Neutrophil (primary cell): ENCODE data around the genes ROBO3 and RPUSD4.

GRCh38 chr11:122885671-122886165 is 3.2 kb downstream of the JHY start:
- PRO-cap: no peak

GRCh38 chr11:123069834-123070884 is 8.2 kb upstream of the HSPA8 start:
- PRO-cap: no peak

- PRO-cap: no peak
These were observed 71.8 kb upstream of the GRAMD1B start for GRCh38 chr11:123358072-123358944.

GRCh38 chr11:123430757-123431606 is 913 bp downstream of the GRAMD1B start:
- PRO-cap: bidirectional peak, plus-strand start at chr11:123431156, minus-strand start at chr11:123430995

DNA sequence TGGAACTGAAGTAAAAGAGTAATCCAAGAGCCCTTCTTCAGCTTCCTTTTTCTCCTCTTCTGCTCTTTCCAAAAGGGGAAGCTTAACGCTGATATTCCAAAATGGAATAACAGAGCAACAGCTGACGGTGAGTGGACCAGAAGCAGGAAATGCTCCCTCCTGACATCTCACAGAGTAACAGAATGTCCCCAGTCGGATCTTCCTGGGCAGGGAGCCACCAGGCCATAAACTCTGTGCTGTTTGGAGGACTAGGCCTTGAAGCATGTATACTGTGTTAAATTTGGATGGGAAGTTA is 920 bp upstream of the SCN3B start:
- PRO-cap: no peak

DNA sequence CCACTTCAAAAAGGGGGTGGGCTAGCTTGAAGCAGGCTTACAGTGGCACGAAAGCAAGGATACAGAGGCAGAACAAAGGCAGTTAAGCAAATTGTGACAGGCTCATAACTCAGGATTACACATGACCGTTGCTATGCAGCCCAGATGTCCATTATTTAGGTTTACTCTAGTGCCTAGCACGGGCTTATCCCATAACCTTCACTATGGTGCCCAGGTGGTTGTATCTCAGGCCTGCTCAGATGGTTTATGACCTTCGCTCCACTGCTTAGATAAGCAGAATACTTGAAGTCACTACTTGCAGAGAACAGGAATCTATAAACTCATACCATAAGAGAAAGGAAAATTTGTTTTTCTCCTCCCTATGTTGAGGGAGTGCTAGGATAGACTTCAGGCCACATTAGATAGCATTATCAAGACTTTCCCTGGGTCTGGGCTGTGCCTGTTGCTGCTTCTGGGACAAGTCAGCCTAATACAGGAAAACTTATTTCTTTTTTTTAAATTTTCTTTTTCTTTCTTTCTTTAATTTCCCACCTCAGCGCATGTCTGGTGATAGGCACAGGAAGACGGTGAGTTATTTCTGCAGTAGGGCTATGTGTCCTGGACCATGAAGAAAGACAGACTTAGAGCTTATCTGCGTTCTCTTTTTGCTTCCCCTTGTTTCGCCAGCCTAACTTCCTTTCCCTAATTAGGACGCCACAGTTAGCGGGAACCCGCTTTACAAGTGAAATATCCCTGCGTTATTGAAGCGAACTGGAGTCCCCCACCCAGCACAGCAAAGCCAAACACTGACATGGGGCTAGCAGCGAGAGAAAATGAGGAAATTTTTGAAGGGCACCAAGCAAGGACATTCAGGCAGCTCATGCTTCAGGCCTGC is 8.8 kb downstream of the OR6M1 start:
- PRO-cap: no peak

GRCh38 chr11:124170809-124171463 is 12.2 kb upstream of the OR10D3 start:
- PRO-cap: no peak

- PRO-cap: no peak
These were observed 3.2 kb downstream of the ESAM start for GRCh38 chr11:124758793-124759303.

- PRO-cap: no peak
These were observed at the start of gene ROBO3 for GRCh38 chr11:124865131-124865549. Gene ROBO3, plus strand, starts transcription at chr11:124865432.

DNA sequence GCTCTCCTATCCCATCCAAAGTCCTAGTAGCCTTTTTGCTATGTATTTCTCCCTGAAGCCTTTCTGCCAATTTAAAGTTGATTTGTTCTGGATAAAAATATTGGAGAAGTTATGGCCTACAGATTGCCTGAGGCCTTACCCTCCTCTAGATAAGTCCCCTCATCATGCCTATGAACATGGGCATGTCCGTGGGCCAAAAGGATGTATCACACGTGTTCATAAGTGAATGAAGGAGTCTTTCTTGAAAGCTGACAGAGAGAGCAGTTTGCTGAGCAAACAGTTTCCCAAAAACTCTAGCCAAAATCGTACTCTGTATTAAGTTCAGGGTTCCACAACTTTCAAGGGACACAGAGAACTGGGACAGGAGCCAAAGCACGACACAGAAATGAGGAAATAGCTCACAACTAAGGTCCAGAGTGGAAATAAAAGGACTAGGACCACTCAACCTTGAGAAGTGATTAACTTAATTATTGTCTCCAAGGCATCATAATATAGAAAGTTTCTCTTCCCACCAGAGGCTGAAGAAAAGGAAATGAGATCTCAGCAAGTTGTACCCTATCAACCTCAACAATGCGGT is 6.6 kb downstream of the HEPACAM start:
- PRO-cap: no peak

DNA sequence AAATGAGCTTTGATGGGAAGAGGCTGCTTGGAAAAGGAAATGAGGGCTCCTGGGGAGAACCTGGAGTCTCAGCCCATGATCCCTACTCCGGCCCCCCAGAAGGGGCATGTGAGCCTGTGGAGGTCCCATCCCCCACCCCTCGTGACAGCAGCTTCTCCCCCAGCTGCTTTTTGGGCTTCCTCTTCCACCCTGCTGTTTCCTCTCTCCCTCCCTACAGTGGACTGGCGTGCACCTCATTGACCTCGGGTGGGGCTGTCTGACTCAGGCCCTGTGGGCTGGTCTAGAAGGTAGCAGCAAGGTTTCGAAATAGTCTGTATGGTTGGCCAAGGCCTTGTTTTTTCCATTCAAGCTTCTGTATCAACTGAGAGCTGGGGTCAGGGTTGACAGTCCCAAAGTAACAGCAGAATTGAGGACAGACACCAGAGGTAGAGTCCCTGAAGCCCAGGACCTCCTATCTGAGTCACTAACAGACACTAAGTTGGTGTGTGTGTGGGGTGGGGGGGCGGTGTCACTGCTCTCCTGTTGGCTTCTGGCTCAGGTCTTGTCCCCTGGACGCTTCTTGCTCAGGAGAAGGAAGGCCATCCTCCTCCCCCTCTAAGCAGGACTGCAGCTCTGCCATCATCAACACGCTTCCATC is 7.7 kb downstream of the SLC37A2 start:
- PRO-cap: no peak

GRCh38 chr11:125072317-125073033 is 9.4 kb downstream of the SLC37A2 start:
- PRO-cap: no peak

- PRO-cap: no peak
These were observed 16.2 kb downstream of the TMEM218 start for GRCh38 chr11:125095210-125095626.

- PRO-cap: no peak
These were observed 2.9 kb downstream of the PKNOX2 start for GRCh38 chr11:125167141-125168131.

- PRO-cap: no peak
These were observed 119.9 kb downstream of the FEZ1 start for GRCh38 chr11:125375860-125376810.

DNA sequence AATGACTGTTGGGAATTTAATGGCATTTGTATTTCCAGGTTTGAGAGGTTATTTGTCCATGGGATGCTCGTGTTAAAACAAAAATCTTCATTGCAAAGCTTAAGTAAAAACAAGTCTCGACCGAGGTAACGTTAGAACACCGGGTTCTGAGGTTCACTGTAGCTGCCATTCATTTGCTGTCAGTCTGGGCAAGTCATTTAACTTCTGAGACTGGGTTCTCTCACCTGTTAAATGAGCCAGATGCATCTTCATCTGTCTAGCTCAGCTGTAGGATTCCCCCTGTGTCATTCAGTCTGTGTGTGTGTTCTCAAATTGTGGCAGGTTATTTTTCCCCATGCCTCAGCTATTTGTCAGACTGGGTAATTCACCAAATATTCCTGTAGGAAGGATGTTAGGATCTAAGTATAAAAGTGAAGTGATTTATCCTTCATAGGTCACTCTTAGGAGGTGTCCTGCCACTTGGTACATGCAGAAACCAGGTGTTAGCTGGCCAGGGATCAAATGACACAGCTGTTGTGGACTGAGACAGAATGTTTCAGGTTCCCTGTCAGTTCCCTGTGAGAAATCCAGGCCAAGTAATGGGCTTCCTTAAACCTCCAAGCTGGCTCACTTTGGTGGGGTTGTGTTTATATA is 905 bp downstream of the EI24 start:
- PRO-cap: no peak

GRCh38 chr11:125570699-125571371 is 1.6 kb downstream of the EI24 start:
- PRO-cap: no peak

- PRO-cap: no peak
These were observed 52.5 kb upstream of the CDON start for GRCh38 chr11:126115138-126115551.

DNA sequence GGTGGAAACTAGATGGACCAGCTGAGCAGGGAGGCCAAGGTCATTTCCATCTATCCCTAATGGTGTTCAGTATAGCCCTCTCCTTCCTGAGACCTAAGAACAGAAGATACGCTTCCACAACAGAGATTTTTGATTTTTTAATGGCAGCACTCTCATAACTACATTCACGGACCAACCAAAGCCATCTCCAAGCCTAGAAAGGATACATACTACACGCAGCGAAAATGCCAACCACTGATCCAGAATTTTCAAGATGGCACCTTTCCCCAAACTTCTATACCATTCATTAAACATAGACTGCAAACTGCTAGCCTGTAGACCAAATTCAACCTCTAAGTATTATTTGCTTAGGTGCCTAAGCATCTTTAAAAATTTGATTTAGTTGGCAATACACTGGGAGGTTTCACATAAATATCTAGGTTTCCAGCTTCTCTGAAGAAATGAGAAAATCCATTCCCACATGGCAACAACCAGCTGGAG is 9.1 kb downstream of the RPUSD4 start:
- PRO-cap: no peak

DNA sequence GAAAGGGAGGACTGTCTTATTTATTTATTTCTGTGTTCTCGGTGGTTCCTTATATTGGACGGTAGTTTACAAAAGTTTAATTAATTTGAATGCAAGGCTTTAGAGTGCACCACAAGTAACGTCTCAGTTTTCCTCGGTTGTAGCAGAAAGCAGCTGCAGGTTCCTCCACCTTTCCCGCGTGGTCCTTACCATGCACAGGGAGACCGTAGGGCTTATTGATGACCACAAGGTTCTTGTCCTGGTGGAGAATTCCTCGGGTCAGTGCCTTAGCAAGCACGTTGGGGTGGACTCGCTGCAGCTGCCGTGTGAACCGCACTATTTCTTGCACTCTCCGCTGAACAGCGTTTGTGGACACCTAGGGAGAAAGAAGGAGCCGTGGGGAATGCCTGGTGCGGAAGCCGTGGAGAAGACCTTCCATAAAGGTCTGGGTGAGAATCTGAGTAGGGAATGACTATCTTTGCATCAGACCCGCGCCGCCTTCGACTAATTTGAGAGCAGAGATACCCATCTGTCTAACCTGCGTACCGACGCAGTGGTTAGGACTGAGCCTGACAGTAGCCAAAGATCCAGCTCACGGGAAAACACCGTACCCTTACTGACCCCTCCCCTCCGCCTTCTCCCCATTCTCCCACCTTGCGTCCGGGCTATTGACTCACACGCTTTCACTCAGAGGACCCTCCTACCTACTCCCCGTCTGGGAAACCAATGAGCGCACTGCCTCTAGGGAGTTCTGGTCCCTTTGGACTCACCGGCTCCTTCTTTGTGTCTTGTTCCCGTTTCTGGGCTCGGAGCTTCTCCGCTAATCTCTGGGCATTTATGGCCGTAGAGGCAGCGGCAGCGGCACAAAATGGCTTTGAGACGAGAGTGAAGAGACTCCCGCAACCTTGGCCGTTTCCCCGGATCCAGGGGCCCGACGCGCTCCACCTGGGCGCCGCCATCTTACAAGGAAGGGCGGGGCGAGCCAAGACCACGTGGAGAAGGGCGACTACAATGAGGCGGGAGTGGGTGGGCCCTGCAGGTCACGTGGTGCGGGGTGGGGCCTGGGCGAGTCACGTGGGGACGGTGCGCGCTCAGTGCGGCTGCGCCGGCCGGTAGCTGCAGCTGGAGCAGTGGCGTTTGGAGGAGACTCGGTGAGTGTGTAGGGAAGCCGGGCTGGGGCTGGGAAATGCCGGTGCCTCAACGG is at the start of gene RPUSD4:
RPUSD4 (minus strand) TSS at position 950 of the 1,183 bp plus-strand sequence.
- PRO-cap: bidirectional peak, plus-strand start at position 1,109 of the sequence, minus-strand start at position 941 of the sequence